ENCODE results near the gene EDIL3.

GRCh38 chr5:80646670-80647192 lies 7.7 kb upstream of the MSH3 start:
- PRO-cap = no peak
- RRBS = no CpG with 5 or more reads among the region's 2 CpGs

GRCh38 chr5:81067890-81068496 lies 107.8 kb downstream of the RASGRF2 start:
- PRO-cap = no peak
- RRBS = no CpG with 5 or more reads among the region's 6 CpGs

DNA sequence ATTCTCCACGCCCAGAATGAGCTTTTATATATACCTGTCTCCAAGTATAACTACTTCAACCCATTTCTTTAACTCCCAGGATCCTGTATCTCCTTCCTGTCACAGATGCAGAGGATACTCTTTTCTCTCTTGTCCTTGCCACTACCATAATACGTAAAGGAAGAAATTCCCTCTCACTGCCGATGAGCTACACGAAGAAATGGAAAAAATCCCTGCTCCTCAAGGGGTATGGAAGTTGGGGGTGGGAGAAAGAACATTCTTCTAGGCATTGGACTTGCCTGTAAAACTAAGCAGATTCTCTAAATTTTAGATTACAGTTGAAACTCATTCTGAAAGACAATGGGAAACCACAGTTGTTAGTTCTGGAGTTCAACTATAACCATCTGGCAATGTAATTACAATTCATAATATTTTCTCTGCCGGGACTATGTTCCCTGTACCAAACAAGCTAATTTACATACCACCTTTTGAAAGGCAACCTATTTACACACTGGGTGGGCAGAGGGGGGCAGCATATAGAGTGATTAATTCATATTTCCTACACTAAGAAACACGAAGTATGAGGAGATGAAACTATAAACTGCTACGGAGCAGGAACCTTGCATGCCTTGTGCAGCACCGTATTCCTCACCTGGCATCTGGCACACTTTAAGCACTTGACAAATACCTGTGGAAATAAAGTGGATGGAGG lies 54.5 kb downstream of the SSBP2 start:
- PRO-cap = no peak
- RRBS = no CpG with 5 or more reads among the region's 8 CpGs

DNA sequence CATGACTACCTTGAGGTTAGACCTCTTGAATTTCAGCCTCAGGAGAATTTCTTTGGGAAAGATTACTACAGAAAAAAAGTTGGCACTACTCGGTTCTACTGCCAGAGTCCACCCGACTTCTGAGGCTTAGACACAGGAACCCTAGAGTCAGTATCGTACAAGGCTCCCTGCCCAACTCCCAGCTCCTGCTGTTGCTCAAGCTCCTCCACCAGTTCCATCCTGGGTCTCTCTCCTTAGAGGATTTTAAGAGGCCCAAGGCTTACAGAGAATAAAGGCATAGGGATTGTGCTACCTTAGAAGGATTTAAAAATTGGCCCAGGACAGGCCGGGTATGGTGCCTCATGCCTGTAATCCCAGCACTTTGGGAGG lies 29.0 kb upstream of the SSBP2 start:
- PRO-cap = no peak
- RRBS = no CpG with 5 or more reads among the region's 4 CpGs

- PRO-cap = no peak
- RRBS = no CpG with 5 or more reads among the region's 3 CpGs
Measured at GRCh38 chr5:82106161-82106584, 134.3 kb downstream of the ATG10 start.

DNA sequence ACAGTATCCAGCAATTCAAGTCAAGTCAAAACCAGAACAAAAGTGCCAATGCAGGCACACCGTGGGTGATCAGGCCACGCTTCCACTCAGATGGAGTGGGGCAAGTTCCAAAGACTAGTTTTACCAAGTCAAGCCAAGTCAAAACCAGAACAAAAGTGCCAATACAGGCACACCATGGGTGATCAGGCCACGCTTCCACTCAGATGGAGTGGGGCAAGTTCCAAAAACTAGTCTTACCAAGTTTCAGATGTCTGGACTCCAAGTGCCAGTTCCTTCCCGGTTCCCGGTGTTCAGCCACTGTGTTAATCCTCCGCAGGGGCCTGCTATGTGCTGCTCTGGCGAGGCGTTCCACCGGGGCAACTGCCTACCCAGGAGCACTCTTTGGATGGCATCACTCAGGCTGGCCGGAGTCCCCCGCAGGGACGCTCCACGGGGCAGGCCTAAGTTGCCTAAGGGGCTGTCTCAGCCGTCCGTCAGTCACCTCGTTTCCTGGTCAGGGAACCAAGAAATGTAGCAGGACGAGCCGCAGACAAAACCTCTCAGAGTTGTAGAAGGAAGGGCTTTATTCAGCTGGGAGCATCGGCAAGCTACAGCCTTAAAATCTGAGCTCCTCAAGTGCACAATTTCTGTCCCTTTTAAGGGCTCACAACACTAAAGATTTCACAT lies 5.2 kb downstream of the RPS23 start:
- PRO-cap = no peak
- RRBS = no CpG with 5 or more reads among the region's 19 CpGs

DNA sequence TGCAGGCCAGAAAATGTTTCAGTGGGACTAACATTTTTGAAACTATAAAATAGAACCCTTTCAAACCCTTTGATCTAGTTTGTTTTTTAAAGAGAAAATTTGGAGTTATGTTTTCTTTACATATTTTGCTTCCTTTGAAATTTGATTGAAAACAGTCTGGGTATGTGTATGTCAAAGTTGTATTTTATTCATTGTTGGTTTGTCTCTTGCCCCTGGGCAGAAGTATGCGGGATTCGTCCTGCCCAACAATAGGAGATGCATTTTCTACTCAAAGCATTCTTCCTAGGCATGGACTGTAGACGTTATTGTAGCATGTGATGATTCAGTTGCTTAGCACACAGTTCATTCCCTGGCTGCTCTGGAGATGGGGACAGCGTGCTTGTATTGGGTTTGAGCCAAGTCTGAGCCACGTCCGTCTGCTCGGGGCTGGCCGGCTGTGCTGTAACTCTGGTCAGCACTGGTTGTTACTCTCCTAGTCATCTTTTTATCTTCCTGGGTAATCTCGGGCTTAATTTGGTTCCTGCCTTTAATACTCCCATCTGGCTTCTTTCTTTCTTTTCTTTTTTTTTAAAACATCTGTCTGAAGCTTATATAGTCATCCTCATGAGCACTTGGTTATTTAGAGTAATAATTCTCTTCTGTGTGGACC lies 118.6 kb upstream of the RPS23 start:
- PRO-cap = no peak
- RRBS = no CpG with 5 or more reads among the region's 9 CpGs

DNA sequence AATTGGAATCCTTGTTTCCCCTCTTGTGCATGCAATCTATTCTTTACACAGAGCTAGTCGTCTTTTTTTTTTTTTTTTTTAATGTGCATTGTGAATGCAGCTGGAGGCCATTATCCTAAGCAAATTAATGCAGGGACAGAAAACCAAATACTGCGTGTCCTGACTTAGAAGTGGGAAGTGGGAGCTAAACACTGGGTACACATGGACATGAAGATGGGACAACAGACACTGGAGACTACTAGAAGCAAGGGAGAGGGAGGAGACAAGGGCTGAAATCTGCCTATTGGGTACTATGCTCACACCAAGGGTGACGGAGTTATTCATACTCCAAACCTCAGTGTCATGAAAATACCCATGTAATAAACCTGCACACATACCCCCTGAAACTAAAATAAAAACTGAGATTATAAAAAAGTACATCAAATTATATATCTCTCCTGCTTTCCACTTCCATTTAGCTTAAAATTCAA lies 192.5 kb upstream of the RPS23 start:
- PRO-cap = no peak
- RRBS = no CpG with 5 or more reads among the region's 3 CpGs

DNA sequence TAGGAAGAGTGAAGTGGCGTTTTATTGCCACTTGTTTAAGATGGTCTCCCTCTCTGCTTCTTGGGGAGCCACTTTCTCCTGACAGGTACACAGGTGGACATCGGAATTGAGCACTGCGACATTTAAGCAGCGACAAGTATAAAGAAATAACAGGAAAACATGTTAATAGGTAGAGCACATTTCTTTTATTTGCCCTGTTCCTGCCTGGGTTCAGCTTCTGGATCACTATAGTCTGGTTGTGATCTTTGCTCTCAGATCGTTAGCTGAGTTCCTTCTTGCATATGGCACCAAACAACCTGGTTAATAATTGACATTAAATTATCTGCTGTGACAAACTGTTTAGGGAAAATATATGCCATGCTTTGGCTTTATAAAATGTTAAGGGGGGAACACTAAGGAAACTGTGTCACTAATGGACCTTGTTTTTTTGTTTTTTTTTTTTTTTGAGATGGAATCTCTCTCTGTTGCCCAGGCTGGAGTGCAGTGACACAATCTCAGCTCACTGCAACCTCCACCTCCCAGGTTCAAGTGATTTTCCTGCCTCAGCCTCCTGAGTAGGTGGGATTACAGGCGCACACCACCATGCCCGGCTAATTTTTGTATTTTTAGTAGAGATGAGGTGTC lies 345.1 kb upstream of the RPS23 start:
- PRO-cap = no peak
- RRBS = no CpG with 5 or more reads among the region's 7 CpGs

- PRO-cap = unidirectional peak, plus-strand start at chr5:83472545; bidirectional peak, plus-strand start at chr5:83473074, minus-strand start at chr5:83473046
- RRBS = 3% methylated on average over 27 of the region's 59 CpGs
Measured at GRCh38 chr5:83472375-83473370, 1.1 kb downstream of the VCAN start.

GRCh38 chr5:83538275-83539590 lies 67.2 kb downstream of the VCAN start:
- PRO-cap = no peak
- RRBS = no CpG with 5 or more reads among the region's 10 CpGs

GRCh38 chr5:84315545-84315829 lies 69.2 kb downstream of the EDIL3 start:
- PRO-cap = unidirectional peak, plus-strand start at chr5:84315663
- RRBS = no CpG with 5 or more reads among the region's 3 CpGs

- PRO-cap = bidirectional peak, plus-strand start at chr5:84384306, minus-strand start at chr5:84384130; bidirectional peak, plus-strand start at chr5:84384858, minus-strand start at chr5:84384793
- RRBS = 3% methylated on average over 63 of the region's 95 CpGs
Measured at GRCh38 chr5:84384094-84384953, at the start of gene EDIL3. Gene EDIL3 (minus strand): TSS chr5:84384880.

DNA sequence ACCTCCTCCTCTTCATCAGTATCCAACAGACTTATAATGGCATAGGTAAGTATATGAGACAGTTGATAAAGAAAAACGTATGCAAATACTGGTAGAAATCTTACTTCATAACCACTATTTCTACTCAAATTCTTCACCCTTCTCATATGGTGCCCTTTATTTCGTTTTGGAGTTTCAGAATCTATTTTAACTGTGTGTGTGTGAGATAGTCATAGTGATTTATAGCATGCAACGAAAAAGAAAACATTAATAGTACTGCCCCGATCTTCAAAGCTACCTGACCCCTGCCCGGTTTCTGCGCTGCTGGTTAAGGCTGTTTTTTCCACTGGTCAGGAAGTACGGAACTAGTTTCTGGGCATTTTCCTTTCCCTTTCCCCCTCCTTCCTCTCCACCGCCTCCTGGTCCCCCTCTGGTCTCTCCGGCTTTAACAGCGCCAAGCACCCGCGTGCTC lies 536 bp upstream of the RASA1 start:
- PRO-cap = no peak
- RRBS = under 1% methylated on average over 5 of the region's 12 CpGs

- PRO-cap = no peak
- RRBS = no CpG with 5 or more reads among the region's 1 CpG
Measured at GRCh38 chr5:87337830-87338258, 70.2 kb downstream of the RASA1 start.

- PRO-cap = no peak
- RRBS = no CpG with 5 or more reads among the region's 19 CpGs
Measured at GRCh38 chr5:87770391-87771144, 357.8 kb upstream of the CCNH start.

DNA sequence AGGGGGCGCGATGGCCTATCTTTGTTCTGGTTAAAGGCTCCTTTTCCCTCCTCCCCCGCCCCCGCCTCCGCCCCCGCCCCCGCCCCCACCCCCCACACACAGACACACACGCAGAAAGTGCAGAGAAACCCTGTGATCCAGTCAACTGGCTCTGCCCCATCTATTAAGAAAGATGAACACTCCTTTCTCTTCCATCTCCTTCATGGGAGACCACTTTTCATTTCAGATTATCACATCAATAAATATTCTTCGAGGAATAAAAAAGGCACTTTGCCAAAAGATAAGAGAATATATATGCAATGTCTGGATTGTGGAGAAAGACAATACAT lies 127.0 kb downstream of the TMEM161B start:
- PRO-cap = no peak
- RRBS = no CpG with 5 or more reads among the region's 9 CpGs

DNA sequence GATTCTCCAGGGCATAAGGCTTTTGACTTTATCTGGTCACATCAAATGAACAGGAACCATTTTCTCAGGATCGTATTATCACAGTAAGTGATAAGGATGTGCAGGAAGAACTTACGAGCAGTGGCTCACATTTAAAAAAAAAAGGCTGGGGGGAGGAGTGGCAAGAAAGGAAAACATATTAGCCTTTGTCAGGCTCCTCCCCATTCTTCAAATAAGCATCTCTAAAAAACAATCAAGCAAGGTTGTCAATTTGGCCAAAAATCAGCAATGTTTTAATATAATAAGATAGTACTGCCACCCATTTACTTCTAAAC lies 234.4 kb upstream of the TMEM161B start:
- PRO-cap = no peak
- RRBS = no CpG with 5 or more reads among the region's 2 CpGs

DNA sequence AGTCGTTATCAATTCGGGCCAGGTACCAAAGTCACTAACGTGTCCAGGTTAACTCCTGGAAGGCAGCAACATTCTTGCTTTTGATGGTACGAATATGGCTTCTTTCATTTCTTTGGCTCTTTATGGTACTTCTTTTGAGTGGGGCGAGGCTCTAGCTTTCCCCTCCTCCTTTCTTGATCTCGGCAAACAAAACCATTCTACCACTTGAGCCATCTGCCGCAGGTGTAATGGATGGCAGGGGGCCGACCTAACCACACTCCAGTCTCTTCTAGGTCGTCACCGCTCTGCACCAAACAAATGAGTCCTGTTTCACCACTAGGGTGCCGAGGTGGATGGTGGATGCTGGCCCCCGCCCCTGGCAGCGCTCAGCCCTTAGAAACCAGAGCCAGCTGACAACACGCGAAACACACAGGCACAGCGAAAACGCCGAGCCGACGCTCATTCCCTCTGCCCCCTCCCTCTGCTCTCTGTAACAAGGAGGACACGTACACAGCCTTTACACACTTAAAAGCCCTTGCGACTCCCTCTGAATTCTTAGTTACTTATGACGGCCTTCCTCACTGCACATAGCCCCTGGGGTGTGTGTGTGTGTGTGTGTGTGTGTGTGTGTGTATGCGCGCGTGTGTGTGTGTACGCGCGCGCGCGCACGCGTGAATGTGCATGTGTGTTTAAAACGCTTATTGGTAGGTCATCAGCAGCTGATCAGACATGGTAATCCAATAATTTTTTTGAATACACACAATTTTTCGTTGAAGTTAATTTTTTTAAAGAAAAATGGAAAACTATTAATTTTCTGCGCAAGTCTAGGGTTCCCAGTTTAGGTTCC lies 199.4 kb downstream of the MEF2C start:
- PRO-cap = no peak
- RRBS = no CpG with 5 or more reads among the region's 37 CpGs

- PRO-cap = bidirectional peak, plus-strand start at chr5:88889766, minus-strand start at chr5:88889375; bidirectional peak, plus-strand start at chr5:88889973, minus-strand start at chr5:88889934
- RRBS = 2% methylated on average over 5 of the region's 26 CpGs
Measured at GRCh38 chr5:88889625-88890269, 6.8 kb upstream of the MEF2C start.

Measured in kidney (tissue), 2 donors.